Subcutaneous adipose tissue (tissue), 3 donors: Measurements from ENCODE around the gene ZNF22.

GRCh38 chr10:42475019-42475436 lies 163.3 kb downstream of the ZNF33B start:
- PRO-cap, result no peak
- RAMPAGE, long total RNA, 3 experiments, result no peak in any of the 3 experiments

DNA sequence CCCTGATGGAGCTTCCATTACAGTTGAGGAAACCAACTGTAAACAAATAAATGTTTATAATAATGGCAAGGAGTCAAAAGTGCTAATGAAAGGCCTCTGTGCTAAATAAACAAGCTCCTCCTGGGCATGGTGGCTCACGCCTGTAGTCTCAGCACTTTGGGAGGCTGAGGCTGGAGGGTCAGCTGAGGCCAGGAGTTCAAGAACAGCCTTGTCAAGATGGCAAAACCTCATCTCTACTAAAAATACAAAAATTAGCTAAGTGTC lies 54.8 kb upstream of the BMS1 start:
- PRO-cap, result no peak
- RAMPAGE, long total RNA, 3 experiments, result no peak in any of the 3 experiments

DNA sequence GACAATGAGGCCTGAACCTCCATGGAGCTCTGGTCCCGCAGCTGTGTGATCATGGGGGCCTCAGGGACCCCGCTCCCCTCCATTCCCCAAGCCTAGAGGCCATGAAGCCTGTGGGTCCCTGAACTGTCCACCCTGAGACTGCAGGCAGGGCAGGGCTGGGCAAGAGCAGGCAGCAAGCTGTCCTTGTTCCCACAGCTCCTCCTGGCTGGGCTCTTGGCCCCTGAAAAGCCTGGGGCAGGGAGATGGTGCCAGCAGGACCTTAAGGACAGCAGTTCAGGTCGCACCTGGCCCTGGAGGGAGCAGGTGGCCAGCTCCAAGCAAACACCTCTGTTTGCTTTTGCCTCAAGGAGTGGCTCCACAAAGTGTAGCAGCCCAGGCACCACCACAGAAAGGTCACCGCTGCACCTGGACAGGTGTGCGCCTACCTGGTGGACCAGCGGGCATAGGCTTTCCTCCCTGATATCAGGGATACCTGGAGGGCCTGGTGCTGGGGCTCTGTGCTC lies 5.2 kb downstream of the RET start:
- PRO-cap, result no peak
- RAMPAGE, long total RNA, 3 experiments, result no peak in any of the 3 experiments

DNA sequence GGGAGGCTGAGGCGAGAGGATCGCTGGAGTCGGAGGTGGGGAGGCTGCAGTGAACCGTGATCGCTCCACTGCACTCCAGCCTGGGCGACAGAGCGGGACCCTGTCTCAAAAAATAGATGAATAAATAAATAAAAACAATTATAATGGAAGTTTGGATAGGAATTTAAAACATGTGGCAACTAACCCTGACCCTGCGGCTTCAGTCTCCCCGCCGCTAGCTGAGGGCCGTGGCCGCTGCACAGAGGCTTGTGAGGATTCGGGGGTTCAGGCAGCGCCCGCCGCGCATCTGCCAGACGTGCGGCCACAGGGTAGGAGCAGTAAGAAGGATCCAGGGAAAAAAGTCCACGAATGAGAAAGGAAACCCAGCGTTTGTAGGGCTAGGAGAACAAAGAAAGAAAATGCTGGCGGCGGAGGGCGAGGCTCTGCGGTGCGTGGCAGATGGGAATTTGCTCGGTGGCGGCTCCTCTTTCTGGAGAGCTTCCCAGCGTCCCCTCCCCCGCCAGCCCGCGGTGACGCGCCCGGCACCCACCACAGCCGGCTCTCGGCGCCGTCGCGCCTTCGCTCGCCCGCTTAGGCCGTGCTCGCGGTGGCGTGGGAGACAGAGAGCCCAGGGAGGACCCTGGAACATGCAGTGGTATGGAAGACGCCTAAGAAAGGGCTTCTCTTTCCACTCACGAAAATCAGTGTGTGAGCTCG lies 772 bp upstream of the CSGALNACT2 start:
- PRO-cap, result unidirectional peak, plus-strand start at position 541 of the sequence; unidirectional peak, plus-strand start at position 601 of the sequence
- RAMPAGE, long total RNA, 3 experiments, result no peak in any of the 3 experiments

- PRO-cap, result no peak
- RAMPAGE, long total RNA, 3 experiments, result start-site peak on the minus strand in 1 of 3 experiments, at chr10:43203760-43203876 at its widest, 7 reads per replicate
These were observed 63.2 kb downstream of the RASGEF1A start for GRCh38 chr10:43203418-43204331.

GRCh38 chr10:43304509-43305338 lies 37.9 kb upstream of the RASGEF1A start:
- PRO-cap, result no peak
- RAMPAGE, long total RNA, 3 experiments, result no peak in any of the 3 experiments

DNA sequence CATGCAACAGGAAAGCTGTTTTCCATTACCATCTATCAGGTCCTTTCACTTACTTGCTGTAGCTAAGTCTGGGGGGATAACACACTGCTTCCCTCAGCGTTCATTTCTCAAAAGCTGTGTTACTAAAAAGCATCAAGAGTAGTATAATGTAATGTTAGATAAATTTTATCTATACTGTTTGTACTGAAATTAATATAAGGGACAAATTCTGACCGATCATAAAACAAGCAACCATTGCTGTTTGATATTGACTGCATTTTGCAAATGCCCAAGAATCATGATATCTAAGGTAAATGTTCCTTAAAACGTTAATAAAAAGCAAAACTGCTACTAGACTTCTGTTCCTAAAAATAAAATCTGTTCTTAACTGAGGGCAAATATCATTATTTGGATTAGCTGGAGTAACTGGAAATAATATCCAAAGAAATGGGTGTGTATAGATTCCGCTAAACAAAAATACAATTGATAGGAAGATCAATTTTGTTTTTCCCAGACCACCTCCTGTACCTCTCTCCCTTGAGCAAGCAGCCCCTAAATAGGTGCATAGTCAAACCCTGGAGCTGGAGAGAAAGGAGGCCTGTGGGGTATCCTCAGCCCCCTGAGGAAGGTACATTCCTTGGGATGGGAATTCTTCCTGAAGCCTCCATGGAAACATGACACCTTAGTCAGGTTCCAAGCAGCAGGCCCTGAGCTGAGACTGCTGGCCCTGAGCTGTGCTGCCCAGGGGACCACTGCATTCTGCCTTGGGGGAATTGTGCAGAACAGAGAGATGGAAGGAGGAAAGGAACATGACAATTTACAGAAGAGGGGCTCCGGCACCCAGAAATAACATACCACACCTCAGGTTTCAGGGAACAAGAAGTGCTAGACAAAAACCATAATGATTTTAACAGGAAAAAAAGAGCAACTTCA lies 7.5 kb downstream of the HNRNPF start:
- PRO-cap, result no peak
- RAMPAGE, long total RNA, 3 experiments, result no peak in any of the 3 experiments

DNA sequence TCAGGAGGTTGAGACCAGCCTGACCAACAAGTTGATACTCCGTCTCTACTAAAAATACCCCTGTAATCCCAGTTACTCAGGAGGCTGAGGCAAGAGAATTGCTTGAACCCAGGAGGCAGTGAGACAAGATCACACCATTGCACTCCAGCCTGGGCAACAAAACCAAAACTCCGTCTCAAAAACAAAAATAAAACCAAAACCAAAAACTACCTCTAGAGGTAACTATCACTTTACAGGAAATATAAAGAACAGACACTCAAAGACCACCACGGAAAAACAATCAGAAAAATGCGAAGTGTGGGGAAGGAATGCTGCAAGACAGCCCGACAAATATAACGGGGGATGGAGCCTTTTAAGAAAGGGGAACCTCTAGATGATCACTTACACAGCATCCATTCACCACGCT lies 4.3 kb downstream of the HNRNPF start:
- PRO-cap, result no peak
- RAMPAGE, long total RNA, 3 experiments, result no peak in any of the 3 experiments

- PRO-cap, result no peak
- RAMPAGE, long total RNA, 3 experiments, result no peak in any of the 3 experiments
These were observed 15.3 kb downstream of the ZNF487 start for GRCh38 chr10:43452156-43452581.

DNA sequence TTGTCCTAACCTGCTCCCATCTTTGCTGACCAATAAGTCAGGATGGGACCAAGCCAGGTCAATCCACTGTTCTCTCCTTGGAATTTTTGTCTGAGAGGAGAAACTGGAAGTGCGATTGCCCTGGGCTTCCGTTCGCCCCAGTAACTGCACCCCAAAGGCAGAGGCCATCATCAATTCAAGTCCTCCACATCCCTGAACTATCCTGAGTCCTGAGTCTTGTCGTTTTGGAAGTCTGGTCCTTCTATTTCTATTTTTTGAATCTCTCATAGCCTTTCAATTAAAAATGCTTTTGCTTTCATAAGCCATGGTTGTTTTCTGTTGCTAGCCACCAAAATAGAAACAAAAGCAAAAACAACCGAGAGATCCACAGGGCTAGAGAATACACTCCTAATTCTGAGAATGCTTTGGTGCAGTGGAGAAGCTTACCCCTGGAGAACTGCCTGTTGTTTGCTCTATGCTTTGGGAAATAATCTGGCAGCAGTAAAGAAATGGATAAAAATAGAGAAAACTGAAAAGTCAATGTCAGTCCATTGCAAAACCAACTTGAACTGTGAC lies 368.1 kb upstream of the ZNF32 start:
- PRO-cap, result no peak
- RAMPAGE, long total RNA, 3 experiments, result no peak in any of the 3 experiments

DNA sequence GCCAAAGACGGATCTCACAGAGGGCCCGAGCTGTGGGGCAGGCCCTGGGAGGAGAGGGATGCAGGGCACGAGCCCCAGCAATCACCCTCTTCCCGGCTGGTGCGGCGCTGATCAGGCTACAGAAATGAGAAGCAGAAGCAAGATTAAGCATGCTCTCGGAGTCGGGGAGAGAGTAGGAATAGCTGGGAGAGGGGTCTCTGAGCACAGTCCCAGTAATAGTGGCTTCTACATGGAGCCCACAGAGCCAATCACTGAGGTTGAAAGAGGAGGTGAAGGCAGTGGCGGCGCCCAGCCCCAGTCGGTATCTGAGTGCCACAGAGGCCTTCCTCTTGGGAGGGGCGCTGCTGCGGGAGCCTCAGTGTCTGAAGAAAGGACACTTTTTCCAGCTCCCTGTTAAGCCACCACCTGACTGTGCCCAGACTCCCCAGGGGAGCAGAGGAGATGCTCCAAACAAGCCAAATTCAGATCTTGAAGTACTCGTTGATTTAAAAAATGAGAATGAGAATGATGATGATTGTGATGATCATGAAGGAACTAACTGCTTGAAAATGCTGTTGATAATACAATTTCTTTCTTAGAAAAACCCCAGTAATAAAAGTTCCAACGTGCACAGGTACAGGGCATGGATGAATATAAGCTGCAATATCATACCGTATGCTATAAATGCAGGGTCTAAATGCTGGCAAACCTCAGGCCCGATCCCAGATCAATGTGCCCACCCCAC lies 6.9 kb downstream of the CXCL12 start:
- PRO-cap, result no peak
- RAMPAGE, long total RNA, 3 experiments, result no peak in any of the 3 experiments

DNA sequence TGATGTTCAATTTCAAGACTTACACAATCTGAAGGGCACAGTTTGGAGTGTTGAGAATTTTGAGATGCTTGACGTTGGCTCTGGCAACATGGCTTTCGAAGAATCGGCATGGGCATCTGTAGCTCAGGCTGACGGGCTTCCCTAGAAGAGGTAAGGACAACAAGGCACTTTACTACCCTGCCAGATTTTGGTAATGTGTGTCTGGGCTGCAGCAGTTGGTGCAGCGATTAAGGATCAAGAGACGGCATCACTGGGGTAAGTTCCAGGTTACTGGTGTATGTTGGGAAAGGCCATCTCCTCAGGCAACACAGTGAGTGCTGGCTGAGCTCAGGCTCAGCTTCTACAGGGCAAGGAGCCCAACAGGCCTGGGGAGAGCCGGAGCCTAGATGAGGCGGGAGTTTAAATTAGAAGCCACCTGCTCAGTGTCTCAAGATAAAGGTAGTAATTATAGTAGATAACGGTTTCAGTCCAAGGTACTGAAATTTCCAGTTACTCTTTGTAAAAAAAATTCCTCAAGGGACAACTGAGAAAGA lies 4.1 kb downstream of the CXCL12 start:
- PRO-cap, result no peak
- RAMPAGE, long total RNA, 3 experiments, result no peak in any of the 3 experiments

DNA sequence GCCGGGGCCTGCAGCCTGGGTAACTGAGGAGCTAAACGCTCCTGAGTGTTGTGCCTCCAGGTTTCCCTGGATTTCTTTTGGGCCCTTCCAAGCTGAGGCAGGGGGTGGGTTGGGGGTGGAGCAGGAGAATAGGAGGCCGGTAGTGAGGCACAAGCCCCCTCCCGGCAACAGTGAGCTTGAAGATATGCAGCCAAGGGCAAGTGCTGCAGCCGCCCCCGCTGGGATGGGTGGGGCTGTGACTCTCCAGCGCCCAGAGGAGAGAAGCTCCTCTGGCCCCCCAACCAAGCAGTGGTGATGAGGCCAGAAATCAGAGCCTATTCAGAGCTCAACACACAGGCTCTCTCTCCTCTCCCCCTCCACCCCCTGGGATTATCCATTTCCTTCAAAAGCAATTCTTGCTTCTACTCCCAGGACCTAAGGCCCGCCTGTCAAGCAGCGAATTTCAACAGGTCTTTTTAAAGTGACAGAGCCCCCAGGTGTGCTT lies 2.5 kb downstream of the CXCL12 start:
- PRO-cap, result no peak
- RAMPAGE, long total RNA, 3 experiments, result no peak in any of the 3 experiments

GRCh38 chr10:44935328-44936361 lies 24.0 kb upstream of the RASSF4 start:
- PRO-cap, result no peak
- RAMPAGE, long total RNA, 3 experiments, result no peak in any of the 3 experiments

DNA sequence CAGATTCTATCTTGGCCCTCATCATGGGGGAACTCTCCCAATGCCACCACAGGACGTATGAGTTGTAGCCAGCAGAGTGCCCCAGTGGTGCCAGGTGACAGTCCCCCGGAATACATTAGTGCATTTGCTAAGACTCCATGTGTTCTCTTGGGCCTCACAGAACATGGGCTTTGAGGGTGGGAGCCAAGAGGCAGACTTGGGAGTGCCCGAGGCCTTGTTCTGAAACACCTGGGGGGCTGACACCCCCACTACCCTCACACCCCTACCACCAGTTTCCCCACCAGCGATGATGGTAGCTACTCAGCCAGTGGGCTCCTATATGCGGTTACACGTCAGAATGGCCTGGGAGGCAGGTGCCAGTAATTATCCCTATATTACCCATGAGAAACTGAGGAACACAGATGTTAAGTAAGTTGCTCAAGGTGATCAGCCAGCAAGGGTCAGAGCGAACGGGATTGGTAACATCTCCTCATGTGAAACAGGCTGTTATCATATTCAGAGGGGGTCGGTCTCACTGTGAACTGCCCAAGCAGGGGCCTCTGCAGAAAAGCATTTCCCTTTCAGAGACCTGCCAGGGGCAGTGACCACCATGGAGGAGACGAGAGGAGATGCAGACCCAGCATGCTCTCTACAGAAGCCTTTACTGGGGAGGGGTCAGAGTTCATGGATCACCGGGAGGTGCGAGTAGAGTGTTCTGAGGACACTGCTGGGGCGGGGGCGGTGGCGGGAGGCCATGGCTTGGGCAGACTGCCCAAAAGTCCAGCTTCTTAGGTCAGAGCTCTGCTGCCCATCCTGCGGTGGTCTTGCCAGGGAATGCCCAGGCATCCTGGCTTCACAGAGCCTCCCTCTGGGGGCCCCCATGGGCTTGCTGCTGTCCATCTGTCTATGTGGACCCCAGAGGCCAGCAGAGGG lies 1.6 kb downstream of the DEPP1 start:
- PRO-cap, result no peak
- RAMPAGE, long total RNA, 3 experiments, result no peak in any of the 3 experiments

GRCh38 chr10:44982552-44983027 lies 4.0 kb upstream of the DEPP1 start:
- PRO-cap, result no peak
- RAMPAGE, long total RNA, 3 experiments, result no peak in any of the 3 experiments

DNA sequence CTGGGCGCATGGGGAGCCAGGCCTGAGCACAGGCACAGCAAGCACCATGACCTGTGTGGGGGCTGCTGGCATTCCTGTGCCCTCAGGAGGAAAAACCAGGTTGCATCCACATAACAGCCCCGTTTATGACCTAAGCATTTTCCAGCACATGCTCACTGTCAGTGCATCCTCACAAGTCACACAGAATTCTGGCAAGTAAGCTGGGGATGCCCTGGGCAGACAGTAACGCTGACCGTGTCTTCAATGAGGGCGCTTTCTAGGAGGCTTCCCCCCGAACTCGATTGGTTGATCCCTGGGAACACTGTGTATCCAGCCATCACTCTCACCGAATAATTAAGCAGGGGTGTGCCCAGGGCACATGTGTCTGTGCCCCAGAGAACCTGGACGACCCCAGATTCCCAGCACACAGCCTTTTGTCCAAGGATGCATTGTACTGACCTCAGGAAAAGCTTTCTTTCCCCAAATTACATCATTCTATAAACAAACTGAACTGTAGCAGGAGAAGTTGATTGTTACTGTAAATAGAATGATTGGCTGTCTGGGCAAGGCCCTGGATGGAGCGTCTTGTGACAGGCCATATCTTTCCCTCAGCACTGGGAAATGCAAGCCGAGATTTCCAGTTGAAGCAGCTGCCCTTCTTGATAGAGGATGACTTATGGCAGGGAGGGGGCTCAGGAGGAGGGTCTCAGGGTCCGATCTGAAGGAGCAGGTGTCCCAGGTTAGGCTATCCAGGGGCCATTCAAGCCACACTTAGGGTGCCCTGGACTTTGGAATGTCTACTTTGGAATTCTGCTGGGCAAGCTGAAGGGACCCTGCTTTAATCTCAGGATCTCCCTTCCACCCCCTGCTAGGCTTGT lies 6.6 kb upstream of the DEPP1 start:
- PRO-cap, result unidirectional peak, minus-strand start at position 190 of the sequence
- RAMPAGE, long total RNA, 3 experiments, result no peak in any of the 3 experiments

GRCh38 chr10:44994020-44994253 lies 6.8 kb upstream of the ZNF22 start:
- PRO-cap, result no peak
- RAMPAGE, long total RNA, 3 experiments, result no peak in any of the 3 experiments

- PRO-cap, result bidirectional peak, plus-strand start at chr10:45000923, minus-strand start at chr10:45000779; bidirectional peak, plus-strand start at chr10:45001197, minus-strand start at chr10:45001024
- RAMPAGE, long total RNA, 3 experiments, result start-site peak on the plus strand in 3 of 3 experiments, at chr10:45000903-45000956 at its widest, 504 to 689 reads per replicate
These were observed at the start of gene ZNF22 for GRCh38 chr10:45000627-45001411. ZNF22 (plus strand) TSS chr10:45000923.

DNA sequence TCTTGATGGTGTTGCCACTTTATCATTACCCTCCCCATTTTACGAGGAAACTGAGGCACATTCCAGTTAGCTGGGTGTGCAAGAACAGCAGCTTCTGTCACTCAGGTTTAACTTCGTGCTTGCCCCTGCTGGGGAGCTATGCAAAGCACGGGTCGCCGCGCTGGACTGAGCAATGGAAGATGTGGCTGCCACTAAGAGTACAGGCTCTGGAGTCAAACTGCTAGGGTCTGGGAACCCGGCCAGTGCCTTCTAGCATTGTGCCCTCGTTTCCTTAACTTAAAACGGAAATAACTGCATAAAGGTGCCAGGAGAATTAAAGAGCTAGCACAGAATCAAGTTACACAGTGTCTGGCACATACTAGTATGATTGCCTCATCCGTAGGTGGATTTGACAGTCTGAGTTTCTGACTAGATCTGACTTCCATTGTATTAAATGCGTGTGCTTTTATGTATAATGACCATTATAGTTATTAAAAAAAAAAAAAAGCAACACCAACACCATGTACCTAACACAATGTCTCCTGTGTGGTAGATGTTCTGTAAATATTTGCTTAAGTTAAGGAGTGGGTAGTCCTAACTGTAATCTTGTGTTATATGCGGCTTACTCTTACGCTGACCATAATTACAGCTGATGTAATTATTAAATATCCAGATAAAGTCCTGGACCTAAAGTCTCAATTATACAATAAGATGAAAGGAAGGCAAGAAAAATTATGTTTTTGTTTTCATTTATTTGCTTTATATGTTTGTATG lies 865 bp downstream of the ZNF22 start:
- PRO-cap, result bidirectional peak, plus-strand start at position 361 of the sequence, minus-strand start at position 229 of the sequence
- RAMPAGE, long total RNA, 3 experiments, result no peak in any of the 3 experiments